ENCODE results near the genes FBXO38, AFAP1L1 and CSNK1A1.

GRCh38 chr5:148093935-148094529 is 30.3 kb downstream of the SPINK5 start:
- RAMPAGE, long total RNA, result no peak
- RRBS, result no CpG with 5 or more reads among the region's 7 CpGs

GRCh38 chr5:148118678-148119173 is 49.6 kb upstream of the SPINK14 start:
- RAMPAGE, long total RNA, result no peak
- RRBS, result no CpG with 5 or more reads among the region's 6 CpGs

- RAMPAGE, long total RNA, result start-site peak on the minus strand at chr5:148383740-148383784, 44 and 100 reads in 2 replicates; start-site peak on the plus strand at chr5:148383979-148384021, 217 and 231 reads in 2 replicates
- RRBS, result 1% methylated on average over 12 of the region's 37 CpGs
These were observed at the start of gene FBXO38 for GRCh38 chr5:148383523-148384102. TSS of gene FBXO38 (plus strand) at chr5:148383958.

DNA sequence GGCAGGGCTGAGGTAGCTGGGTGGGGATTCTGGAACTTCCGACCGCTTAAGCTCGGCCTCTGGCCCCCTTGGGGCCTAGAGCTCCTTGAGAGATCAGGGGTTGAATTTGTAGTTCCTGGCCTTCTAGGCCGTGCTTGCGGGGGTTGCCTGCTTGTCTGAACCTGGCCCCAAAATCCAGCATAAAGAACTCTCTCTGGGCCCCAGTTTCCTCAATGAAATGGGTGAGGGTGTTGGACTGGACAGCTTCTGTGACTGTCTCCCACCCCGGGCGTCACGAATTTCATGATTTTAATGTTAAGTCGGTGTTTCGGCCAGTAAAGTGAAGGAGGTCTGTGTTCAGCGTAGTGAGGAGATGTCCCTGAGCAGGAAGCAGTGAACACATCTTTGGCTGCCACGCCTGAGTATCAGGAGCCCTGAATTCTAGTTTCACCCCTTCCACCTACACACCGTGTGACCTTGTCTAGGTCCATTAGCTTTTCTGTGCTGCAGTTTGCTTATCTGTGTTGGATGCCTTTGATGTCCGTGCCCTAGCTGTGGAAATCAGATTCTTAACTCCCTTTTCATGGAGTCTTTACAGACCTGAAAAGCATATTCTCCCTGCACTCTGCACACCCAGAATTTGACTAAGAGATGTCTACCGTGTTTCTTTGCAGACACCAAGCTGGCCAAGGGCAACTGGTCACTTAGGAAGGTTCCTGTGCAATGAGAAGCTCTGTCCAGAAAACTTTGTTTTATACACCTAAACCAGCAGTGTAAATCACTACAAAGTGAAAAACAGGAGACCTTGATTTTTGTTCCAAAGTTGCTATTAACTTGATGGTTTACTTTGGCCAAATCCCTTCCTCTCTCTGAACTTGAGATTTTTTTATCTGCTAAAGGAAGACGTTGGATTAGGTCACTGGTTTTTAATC is 600 bp downstream of the FBXO38 start:
- RAMPAGE, long total RNA, result no peak
- RRBS, result no CpG with 5 or more reads among the region's 16 CpGs

GRCh38 chr5:148469408-148470204 is 85.8 kb downstream of the FBXO38 start:
- RAMPAGE, long total RNA, result no peak
- RRBS, result no CpG with 5 or more reads among the region's 7 CpGs

DNA sequence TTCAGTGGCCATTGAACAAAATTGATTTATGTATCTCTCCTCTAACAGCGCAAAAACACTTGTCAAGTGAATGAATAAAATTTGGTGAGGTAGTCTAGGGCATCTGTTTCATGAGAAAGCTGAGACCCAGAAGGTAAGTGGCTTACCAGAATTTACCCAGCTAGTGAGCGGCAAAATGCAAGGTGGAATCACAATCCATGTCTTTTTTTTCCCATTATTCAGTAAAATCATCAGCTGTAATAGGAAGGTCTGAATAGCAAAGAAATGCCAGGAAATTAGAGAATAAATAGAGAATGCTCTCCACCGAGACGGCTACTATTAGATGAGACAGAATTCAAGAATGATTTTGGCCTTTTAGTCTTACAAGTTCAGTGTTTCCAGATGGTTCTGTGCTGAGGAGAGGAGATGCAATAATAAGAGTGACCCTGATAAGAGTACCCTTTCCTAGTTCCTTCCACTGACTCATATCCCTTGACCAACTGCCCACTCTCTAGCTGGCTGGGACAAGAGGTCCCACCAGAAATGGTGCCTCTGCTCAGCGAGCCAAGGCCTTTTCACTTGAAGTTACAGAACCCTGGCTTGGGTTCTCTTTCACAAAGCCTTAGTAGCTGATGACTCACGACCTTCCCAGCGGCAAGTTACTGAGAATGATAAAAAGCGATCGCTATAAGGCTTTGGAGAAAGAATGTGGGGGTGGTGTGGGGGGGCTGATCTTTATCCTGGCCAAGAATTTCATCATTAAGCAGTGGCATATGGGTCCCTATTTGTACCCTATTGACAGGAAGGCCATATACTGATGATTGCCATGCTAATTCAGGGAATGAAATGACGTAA is 90.1 kb downstream of the FBXO38 start:
- RAMPAGE, long total RNA, result no peak
- RRBS, result no CpG with 5 or more reads among the region's 10 CpGs

- RAMPAGE, long total RNA, result no peak
- RRBS, result no CpG with 5 or more reads among the region's 2 CpGs
These were observed 76.2 kb downstream of the SH3TC2 start for GRCh38 chr5:148986493-148987160.

- RAMPAGE, long total RNA, result no peak
- RRBS, result 2% methylated on average over 41 of the region's 96 CpGs
These were observed at the start of gene AFAP1L1 for GRCh38 chr5:149271451-149272269. TSS of gene AFAP1L1 (plus strand) at chr5:149271859.

DNA sequence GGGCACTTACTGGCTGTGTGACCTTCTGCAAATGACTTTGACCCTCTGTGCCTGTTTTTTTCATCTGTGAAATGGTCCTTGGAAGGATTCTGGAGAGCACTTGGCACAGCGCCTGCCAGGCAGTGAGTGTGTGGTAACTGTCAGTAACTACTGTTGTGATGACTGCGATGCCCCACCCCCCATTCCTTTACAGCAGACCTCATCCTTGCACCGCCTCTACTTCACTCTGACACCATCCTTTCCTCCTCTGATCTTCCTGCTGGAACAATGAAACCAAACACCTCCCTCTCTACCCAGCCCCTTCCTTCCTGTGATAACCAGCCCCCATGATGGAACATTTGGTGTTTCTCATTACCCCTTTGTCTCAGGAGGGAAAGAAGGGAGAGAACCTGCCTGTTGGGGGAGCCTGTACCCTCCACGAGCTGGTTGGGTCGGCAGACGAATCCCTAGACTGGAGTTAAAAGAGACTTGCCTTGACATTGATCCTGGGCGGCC is 34.4 kb upstream of the GRPEL2 start:
- RAMPAGE, long total RNA, result no peak
- RRBS, result no CpG with 5 or more reads among the region's 7 CpGs

DNA sequence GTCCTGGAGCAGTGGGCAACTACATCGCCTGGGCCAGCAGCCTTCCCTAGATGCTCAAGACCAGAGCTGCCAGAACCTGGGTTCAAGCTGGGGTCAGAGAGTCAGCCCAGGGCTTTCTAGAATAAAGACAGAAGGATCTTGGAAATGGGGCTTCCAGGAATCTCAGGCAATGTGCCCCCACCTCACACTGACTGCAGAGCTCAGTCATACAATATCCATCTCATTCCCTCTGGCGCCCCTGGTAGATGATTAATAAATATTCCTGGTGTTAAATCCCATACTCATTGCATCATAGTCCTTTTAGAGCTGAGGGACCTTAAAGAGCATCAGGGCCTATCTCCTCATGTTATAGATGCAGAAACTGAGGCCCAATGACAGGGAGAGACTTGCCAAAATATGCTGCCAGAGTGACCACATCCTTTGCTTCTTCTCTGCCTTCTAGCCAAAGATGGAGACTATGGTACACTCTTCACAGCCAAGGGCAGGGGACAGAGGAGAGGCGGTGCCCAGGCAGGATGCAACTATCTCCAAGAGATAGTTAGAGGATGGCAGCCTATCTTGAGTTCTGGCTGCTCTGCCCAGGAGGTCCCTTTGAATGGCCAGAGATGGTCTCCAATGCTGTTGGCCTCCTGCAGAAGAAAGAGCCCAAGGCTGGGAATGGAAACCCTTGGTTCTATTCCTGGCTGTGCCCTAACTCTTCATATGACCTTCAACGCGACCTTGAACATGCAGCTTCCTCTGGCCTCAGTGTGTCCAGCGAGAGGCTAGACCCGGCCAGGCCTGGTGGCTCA is 36.2 kb upstream of the IL17B start:
- RAMPAGE, long total RNA, result no peak
- RRBS, result no CpG with 5 or more reads among the region's 7 CpGs

DNA sequence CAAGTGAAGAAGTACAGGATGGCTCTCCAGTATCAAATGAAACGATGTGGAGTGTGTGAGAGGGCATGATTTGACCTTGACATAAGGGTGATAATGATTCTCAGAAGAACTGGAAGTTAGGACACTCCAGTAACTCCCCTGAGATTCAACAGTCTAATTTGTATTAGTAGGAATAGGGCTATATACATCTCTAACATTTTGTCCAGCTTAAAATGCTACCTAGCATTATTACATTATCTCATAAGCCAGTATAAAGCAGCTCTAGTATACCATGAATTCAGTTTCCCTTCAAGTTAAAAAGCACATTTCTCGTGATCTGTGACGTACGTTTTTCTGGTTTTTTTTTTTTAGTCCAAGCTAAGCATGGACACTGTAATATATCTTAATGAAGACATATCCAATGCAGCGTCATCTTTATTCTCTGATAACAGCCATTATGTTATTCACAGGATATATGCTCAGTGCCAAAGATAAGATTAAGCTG is 8.0 kb downstream of the CSNK1A1 start:
- RAMPAGE, long total RNA, result no peak
- RRBS, result no CpG with 5 or more reads among the region's 5 CpGs

DNA sequence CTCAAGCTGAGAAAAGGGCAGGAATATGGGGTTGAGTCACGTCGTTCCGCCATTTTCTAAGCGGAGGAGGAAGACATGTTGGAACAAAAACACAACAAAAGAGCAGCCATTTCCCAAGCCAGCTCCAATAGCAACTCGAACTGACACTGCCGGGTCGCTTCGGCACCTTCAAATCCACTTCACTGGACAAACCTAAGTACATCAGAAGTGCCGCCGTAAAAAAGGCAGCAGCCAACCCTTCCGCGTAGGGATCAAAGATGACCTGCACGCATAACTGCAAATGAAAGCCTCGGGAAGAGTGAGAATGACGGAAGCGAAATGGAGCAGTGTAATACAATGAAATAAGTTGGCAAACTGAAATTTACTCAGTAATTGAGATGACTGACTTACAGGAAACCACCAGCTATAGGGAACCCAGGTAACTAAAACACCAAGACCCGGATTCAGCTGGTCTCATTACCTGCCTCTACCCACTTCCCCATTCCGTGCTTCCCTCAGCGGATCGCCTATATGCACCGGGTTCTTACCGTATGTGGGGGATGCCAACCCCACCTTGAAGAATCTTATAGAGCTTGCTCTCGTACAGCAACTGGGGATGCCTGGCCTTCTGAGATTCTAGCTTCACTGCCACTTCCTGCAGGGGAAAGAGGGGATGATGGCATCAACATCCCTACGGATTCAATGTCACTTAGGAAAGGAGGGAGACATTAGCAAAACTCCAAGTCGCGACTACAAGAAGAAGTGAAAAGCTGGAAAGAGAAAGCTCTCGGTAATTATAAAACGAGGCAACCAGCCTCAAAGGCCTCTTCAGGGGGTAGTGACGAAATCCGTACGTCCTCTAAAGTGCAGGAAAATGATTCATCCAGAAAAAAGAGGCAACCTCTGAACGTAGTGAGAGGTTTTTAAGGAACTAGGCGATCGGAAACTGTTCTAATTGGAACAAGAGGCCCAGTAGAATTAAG is 1.4 kb downstream of the CSNK1A1 start:
- RAMPAGE, long total RNA, result no peak
- RRBS, result 4% methylated on average over 5 of the region's 34 CpGs

- RAMPAGE, long total RNA, result start-site peak on the minus strand at chr5:149551370-149551506, 2,932 and 2,560 reads in 2 replicates; start-site peak on the plus strand at chr5:149551618-149551628, 86 and 53 reads in 2 replicates
- RRBS, result 1% methylated on average over 19 of the region's 59 CpGs
These were observed at the start of gene CSNK1A1 for GRCh38 chr5:149551260-149552065. TSS of gene CSNK1A1 (minus strand) at chr5:149551439.

DNA sequence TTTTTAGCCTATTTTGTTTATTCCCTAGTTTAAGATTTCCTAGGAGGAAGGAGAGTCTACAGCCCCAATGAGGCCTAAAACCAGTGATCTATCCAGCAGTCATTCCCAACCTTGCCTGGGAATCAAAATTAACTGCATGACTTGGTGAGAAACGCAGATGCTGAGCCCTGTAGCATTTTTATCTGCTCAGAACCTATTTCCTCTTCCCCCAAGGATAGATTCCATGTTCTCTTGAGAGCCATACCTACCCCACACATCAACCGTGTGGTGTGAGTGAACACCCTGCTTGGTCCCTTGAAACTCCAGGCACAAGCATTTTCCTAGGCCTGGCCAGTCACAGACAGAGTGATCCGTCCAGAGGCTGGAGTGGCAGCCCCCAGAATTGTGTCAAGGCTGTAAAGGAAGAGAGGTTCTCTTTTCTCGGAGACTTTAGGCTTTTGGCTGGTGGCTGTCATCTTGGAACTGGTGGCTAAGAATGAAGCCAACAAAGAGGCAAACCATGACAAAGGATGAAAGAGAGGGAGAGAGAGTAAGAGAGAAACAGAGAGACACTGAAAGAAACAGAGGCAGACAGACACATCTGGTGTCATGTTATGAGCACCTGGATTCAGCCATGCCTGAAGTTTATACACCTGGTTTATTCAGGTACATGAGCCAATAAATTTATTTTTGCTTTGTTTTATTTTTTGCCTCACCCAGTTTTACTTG is 66.0 kb downstream of the ARHGEF37 start:
- RAMPAGE, long total RNA, result no peak
- RRBS, result no CpG with 5 or more reads among the region's 4 CpGs

- RAMPAGE, long total RNA, result no peak
- RRBS, result no CpG with 5 or more reads among the region's 6 CpGs
These were observed 27.5 kb upstream of the PPARGC1B start for GRCh38 chr5:149702674-149702987.

- RAMPAGE, long total RNA, result no peak
- RRBS, result 1% methylated on average over 6 of the region's 18 CpGs
These were observed 288 bp downstream of the PPARGC1B start for GRCh38 chr5:149730500-149730696.

DNA sequence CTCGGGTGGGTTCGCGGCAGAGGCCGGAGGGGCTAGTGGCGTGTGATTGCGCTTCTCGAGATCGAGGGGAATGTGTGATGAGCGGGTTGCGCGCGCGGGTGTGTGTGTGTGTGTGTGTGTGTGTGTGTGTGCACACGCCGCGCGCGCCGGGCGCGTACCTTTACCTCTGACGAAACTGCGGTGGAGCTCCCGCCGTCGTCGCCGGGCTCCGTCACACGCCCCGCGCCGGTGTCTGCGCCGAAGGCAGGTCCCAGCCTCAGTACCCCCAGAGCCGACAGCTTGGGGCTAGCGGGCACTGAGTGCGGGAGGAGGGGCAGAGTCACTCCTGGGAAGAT is 1.8 kb downstream of the PPARGC1B start:
- RAMPAGE, long total RNA, result no peak
- RRBS, result 2% methylated on average over 14 of the region's 38 CpGs

DNA sequence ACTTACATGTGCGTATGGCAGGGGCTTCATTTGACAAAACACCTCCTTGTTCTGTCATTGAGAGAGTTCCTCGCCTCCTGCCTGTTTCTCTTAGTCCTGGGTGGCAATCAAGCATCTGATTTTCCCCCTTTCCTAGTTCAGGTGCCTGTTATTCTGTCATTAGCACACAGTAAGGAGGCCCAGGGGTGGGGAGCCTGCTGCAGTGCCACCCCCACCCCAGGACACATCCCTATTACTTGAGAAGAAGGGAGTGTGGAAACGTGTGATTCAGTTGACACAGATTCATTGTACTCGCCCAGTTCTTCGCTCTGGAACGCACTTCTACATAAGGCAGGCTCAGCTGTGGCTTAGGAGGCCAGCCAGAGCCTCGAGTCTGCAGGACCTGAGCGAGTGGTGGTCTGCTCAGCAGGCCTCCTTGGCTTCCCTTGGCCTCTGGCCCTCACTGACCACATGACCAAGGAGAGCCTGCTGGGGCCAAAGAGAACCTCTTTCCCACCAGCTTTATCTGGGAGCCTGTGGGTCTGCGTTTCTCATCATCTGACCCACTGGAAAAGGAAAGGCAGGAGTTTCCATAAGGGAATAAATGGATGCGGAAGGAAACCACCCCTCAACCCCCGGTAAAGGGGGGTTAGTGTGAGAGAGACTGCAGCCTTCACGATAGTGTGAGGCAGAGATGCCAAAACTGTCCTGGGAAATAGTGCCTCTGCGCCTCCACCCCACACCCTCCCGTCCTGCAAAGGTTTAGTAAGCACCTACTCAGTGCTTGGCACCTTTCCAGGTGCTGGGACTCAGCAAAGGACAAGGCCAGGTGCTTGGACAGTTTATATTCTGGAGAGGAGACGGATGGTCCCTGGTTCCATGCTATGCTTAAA is 73.6 kb downstream of the PPARGC1B start:
- RAMPAGE, long total RNA, result no peak
- RRBS, result no CpG with 5 or more reads among the region's 15 CpGs

DNA sequence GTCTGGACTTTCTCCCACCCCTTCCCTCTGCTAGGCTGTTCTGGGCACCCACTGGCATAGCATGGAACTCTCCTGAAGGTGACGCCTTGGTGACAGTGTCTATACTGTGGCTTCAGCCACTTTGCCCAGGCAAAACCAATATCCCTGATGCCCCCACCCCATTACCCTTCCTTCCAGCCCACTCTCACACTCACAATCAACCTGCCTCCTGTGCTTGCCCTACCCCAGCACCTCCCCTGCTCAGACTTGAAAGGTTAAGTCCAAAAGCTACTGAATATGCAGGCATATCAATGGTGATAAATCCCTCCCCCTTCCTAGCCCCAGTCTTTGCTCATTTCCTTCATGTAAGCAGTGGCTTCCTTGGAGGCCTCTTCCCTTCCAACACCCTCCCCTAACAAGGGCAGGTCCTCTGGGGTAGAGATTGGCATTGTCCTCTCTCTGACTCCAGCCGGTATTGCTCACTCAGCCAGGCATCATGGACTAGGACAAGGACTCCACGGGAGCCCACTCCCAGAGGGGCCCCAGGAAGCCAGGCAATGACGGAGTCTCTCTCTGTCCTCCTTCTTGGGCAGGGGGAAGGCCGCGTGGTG is 102.8 kb downstream of the PDE6A start:
- RAMPAGE, long total RNA, result no peak
- RRBS, result no CpG with 5 or more reads among the region's 6 CpGs

GRCh38 chr5:150000847-150001669 is 519 bp downstream of the HMGXB3 start:
- RAMPAGE, long total RNA, result no peak
- RRBS, result 2% methylated on average over 11 of the region's 62 CpGs

Data from cardiac muscle cell (in vitro differentiated cells and primary cell).